Rectum (tissue), 1 donor: ENCODE measurements around a stretch of chr16.

- PRO-cap: unidirectional peak, plus-strand start at chr16:15143577
These were observed 49.4 kb upstream of the RRN3 start for GRCh38 chr16:15143170-15144168.

- PRO-cap: bidirectional peak, plus-strand start at chr16:15154166, minus-strand start at chr16:15154116
These were observed 60.0 kb upstream of the RRN3 start for GRCh38 chr16:15154010-15154526.

DNA sequence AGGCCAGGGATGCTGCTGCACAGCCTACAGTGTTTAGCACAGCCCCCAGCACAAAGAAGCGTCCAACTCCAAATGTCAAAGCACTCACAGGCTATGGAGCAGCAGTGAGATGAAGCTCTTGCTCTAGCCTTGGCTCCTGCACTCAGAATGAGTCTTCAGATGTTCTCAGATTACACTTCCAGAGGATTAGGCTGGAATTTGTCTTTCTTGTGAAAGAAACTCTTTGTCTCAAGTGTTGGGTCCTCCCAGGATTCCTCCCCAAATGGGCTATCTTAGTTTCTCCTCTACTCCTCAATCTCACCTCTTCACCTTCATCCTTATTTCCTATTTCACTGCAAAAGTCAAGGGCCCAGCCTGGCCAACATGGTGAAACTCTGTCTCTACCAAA lies 64.5 kb downstream of the BMERB1 start:
- PRO-cap: no peak

- PRO-cap: no peak
These were observed 73.0 kb downstream of the BMERB1 start for GRCh38 chr16:15507302-15507795.

DNA sequence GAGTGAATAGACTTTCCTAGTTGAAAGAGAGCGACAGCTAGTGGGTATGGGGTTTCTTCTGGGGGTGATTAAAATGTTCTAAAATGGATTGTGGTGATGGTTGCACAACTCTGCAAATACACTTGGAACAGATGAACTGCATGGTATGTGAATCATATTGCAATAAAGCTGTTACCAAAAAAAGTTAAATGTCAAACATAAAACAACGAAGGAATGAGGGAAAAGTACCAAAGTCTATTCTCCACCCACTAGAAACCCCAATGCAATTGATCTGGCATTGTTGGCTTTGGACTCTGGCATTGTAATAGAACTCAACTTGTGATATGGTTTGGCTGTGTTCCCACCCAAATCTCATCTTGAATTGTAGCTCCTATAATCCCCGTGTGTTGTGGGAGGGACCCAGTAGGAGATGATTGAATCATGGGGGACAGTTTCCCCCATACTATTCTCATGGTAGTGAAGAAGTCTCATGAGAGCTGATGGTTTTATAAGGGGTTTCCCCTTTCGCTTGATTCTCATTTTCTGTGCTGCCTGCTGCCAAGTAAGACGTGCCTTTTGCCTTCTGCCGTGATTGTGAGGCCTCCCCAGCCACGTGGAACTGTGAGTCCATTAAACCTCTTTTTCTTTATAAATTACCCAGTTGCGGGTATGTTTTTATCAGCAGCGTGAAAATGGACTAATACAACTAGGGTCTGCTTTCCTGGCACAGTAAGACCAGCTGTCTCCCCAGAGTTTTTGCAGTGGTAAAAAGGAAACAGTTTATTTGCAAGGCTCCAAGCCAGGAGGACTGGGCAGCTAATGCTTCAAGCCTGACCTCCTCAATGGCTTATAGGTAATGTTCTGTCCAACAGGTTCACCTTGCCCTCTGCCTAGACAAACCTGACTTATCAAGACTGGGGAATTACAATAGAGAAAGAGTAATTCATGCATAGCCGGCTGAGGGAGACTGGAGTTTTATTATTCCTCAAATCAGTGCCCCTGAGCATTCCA lies 70.2 kb downstream of the MARF1 start:
- PRO-cap: unidirectional peak, plus-strand start at position 518 of the sequence

DNA sequence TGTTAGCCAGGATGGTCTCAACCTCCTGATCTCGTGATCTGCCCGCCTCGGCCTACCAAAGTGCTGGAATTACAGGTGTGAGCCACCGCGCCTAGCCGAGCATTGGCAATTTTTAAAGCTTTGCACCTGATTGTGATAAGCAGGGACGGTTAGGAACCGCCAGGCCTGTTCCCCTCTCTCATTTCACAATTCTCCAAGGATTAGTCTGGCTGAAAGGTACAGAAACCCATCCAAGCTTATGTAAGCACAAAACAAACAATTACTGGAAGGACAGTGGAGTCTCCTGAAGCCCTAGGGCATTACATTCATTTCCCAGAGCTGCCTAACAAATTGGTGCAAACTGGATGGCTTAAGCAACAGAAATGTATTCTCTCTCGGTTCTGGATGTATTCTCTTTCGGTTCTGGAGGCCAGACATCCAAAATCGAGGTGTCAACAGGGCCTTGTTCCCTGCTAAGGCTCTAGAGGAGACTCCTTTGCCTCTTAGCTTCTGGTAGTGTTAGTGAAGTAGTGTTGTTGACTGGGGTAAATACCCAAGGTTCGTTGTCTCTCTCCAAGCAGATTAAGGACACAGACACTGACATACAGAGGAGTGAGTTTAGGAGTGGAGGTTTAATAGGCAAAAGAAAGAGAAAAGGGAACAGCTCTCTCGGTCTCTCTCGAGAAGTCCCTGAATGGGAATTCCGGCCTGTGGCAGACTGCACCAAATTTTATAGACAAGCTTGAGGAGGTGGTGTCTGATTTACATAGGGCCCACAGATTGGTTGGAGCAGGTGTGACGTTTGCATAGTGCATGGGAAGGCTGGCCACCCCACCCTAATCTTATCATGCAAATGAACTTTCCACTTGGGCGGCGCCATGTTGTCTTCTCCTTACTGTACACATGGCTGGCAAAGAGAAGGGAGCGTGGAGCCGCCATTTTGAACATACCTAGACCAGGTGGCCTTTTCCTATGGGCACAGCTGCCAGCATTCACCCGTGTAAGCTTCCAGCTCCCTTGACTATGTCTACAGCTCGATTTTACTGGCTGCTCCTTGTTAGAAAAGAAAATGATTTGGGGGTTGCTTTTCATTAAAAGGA lies 66.4 kb downstream of the MARF1 start:
- PRO-cap: bidirectional peak, plus-strand start at position 883 of the sequence, minus-strand start at position 661 of the sequence

- PRO-cap: no peak
These were observed 37.1 kb downstream of the NDE1 start for GRCh38 chr16:15687112-15687614.

GRCh38 chr16:15703884-15704195 lies 53.8 kb downstream of the NDE1 start:
- PRO-cap: no peak

- PRO-cap: no peak
These were observed 70.7 kb downstream of the NDE1 start for GRCh38 chr16:15720727-15721165.

DNA sequence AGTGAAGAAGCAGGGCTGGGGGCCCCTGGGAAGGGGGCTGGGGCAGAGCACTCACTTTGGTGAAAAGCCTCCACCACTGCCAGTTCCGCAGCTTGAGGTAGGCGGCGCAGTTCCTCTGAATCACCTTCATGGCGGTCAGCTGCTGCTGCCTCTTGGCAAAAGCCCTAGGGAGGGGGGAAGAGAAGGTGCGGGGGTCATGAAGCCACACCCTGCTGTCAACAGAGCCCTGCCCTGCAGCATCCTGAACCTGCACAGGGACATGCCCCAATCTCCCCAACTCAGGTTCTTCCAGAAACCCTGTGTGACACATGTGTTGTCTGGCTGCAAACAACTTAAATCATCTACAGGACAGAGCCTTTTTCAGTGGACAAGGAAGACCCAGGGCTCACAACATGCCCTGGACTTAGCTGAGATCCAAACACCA lies 95.0 kb downstream of the NDE1 start:
- PRO-cap: no peak

DNA sequence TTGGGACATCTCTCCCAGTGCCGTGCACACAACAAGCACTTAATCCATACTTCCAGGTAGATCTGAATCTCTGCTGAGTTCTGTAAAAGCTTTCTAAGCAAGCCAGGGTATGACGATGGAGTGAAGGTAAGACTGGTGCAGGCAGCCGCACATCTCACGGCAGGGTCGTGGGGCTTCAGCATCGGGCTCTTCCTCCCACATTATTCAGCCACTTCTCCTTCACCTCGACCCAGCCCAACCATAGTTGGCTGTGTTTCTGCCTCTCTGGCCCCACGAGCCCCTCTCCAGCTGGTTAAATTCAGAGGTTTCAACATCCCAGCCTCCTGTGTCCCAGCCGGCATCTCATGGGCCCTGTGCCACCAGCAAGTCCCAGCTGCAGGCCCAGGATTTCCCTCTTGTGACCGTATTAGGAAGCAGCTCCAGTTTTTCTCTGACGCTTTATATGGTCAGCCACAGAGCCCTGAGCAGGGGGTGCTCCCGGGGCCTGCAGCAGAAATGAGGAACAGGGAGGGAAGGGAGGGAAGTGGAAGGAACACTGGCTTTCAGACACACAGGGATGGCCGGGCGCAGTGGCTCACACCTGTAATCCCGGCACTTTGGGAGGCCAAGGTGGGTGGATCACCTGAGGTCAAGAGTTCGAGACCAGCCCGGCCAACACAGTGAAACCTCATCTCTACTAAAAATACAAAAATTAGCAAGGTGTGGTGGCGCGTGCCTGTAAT lies 27.4 kb downstream of the MYH11 start:
- PRO-cap: bidirectional peak, plus-strand start at position 545 of the sequence, minus-strand start at position 346 of the sequence

DNA sequence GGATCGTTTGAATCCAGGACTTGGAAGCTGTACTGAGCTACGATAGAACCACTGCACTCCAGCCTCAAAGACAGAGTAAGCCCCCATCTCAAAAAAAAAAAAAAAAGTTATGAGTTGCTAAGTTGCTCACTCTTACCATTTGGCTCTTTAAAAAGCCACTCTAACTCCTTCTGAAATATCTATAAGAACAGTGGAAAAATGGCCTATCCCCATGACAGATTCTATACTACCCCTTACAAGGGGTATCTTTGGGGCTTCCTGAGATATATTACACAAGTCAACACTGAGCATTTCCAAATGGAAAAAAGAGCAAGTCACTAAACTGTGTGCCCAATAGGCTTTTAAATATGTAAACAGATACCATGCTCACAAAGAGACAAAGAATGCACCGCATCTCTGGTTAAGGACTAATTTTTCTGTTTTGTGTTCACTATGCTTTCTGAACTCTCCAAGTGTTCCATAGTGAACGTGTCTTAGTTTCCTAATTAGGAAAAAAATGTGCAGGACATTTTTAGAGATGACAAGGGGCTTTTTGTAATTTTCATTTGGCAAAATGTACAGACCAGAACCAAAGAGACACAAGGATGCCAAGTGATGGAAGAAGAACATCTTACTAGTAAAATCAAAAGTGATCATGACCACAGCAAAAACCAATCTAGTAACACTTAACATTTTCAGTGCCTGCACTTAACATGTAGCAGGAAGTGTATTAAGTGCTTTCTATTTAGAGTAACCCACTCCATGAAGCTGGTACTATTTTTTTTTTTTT lies 21.7 kb downstream of the MYH11 start:
- PRO-cap: unidirectional peak, plus-strand start at position 581 of the sequence

DNA sequence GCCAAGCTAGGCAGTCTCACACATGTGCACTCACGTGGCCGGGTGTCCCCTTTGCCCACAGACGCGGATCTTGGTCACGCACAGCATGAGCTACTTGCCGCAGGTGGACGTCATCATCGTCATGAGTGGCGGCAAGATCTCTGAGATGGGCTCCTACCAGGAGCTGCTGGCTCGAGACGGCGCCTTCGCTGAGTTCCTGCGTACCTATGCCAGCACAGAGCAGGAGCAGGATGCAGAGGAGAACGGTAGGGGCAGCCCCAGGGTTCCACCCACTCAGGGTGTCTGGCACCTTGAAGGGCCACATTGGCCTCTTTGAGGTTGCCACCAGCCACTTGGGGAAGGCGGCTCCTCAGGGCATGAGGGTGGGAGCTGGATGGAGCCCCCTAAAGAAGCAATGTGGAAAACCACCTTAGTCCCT lies 132.9 kb downstream of the ABCC6 start:
- PRO-cap: no peak

- PRO-cap: no peak
These were observed 181.4 kb downstream of the XYLT1 start for GRCh38 chr16:17289412-17289694.

- PRO-cap: unidirectional peak, plus-strand start at chr16:17303344
These were observed 167.8 kb downstream of the XYLT1 start for GRCh38 chr16:17302985-17303422.

GRCh38 chr16:17339745-17340990 lies 130.6 kb downstream of the XYLT1 start:
- PRO-cap: bidirectional peak, plus-strand start at chr16:17340393, minus-strand start at chr16:17340239

GRCh38 chr16:17366769-17367543 lies 103.8 kb downstream of the XYLT1 start:
- PRO-cap: no peak

GRCh38 chr16:17408747-17409378 lies 61.9 kb downstream of the XYLT1 start:
- PRO-cap: unidirectional peak, plus-strand start at chr16:17409115

GRCh38 chr16:17460885-17461514 lies 9.8 kb downstream of the XYLT1 start:
- PRO-cap: no peak

DNA sequence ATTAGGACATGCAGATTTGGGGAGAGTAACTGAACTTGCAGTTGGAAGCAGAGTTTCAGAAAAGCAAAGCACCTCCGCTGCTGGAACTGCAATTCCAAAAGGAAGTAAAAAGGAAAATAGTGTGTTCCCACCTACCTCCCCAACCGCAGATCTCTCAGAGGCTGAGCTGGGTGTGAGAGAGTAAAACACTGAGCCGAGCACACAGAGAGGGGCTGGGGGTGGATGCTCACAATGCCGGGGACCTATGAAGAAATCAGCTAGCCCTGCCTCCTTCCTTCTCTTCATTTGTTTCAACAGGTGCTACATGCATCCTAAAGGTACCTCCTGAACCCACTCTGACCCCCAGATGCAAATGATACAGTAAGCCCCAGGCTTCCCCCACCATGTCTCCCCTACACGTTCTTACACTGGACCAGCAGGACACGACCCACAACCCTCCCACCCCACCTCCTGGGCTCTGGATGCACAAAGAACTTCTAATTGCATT lies 2.3 kb downstream of the XYLT1 start:
- PRO-cap: no peak